ENCODE measurements around a stretch of chr4.

GRCh38 chr4:16001490-16001981, 38.6 kb upstream of the FGFBP2 start:
- RRBS = no CpG with 5 or more reads among the region's 5 CpGs
CAGE:
- cytosol, long polyA plus RNA = no peak
- long polyA plus RNA = no peak
- nucleus, long polyA plus RNA = no peak

DNA sequence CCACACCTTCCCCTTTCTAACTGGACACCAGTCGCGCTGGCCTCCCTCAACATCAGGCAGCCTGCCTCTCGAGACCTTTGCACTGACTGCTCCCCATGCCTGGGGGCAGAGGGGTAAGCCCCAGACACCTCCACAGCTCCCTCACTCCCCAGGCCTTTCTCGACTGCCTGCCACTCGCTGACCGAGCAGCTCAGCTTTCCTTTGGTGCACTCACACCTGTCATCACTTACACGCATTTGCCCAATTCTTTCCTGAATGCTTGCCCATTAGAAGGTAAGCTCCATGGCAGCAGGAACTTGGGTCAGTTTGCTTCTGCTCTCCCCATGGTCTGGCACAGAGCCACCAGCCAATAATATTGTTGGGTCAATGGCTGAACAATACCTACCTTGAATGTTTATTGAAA, 32.2 kb upstream of the PROM1 start:
- RRBS = no CpG with 5 or more reads among the region's 7 CpGs
CAGE:
- cytosol, long polyA plus RNA = no peak
- long polyA plus RNA = no peak
- nucleus, long polyA plus RNA = no peak

DNA sequence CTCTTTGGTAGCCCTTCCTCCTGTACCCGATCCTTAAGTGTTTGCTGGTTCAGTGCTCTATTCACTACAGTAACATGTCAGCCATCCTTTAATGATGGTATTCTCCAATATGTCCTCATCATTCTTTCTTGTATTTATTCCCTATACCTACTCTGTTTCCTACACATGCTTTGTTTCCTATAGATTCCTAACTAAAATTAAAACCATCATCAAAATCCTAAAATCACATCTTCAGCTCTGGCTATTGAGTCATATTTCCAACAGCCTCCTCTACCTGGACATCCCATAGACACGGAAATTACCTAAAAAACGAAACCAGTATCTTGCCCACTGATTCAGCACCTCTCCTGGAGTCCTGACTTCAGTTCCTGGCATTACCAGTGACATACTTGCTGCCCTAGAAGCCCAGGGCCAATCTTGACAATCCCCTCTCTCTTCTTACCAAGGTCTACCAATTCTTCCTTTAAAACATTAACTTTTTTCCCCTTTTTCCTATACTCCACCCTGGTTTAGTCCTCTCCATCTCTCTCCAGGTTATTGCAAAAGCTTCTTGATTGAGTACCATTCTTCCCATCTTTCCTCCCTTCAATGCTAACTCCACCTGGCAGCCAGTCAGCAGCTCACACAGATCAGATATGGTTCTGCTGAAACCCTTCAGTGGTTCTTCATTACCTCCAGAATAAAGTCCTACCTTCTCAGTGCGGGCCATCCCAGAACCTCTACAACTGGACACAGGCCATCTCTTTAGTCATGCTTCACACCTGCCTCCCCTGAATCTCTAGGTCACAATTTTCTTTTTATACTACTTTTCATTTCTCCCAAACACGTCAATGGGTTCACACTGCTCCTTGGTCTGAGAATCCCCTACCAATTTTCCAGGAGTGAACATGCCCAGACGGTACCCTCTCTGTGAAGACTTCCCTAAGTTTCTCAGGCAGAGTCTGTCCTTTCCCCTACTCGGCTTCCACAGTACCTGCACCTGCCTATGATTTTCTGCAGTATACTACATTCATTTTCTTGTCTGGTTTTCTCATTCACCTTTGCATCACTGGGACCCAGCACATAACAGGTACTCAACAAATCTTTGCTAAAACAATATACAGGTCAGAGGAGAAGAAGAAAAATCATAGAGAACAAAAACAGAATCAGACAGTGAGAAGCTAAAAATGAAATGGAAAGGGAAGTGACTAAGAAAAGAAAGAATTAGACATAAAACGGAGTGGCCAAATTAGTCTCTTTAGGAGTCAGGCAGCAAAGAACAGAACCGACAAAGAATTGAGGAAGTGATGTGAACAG, 9.6 kb downstream of the TAPT1 start:
- RRBS = no CpG with 5 or more reads among the region's 9 CpGs
CAGE:
- cytosol, long polyA plus RNA = no peak
- long polyA plus RNA = no peak
- nucleus, long polyA plus RNA = no peak

GRCh38 chr4:16259843-16260310, 33.6 kb upstream of the TAPT1 start:
- RRBS = no CpG with 5 or more reads among the region's 4 CpGs
CAGE:
- cytosol, long polyA plus RNA = no peak
- long polyA plus RNA = no peak
- nucleus, long polyA plus RNA = no peak

- RRBS = no CpG with 5 or more reads among the region's 38 CpGs
CAGE:
- cytosol, long polyA plus RNA = no peak
- long polyA plus RNA = no peak
- nucleus, long polyA plus RNA = no peak
Measured at GRCh38 chr4:16360686-16361291, 134.5 kb upstream of the TAPT1 start.

- RRBS = no CpG with 5 or more reads among the region's 1 CpG
CAGE:
- cytosol, long polyA plus RNA = no peak
- long polyA plus RNA = no peak
- nucleus, long polyA plus RNA = no peak
Measured at GRCh38 chr4:17168508-17169011, 270.1 kb upstream of the LDB2 start.

GRCh38 chr4:17577618-17578663, 943 bp downstream of the LAP3 start:
- RRBS = 2% methylated on average over 8 of the region's 40 CpGs
CAGE:
- cytosol, long polyA plus RNA = no peak
- long polyA plus RNA = no peak
- nucleus, long polyA plus RNA = no peak

DNA sequence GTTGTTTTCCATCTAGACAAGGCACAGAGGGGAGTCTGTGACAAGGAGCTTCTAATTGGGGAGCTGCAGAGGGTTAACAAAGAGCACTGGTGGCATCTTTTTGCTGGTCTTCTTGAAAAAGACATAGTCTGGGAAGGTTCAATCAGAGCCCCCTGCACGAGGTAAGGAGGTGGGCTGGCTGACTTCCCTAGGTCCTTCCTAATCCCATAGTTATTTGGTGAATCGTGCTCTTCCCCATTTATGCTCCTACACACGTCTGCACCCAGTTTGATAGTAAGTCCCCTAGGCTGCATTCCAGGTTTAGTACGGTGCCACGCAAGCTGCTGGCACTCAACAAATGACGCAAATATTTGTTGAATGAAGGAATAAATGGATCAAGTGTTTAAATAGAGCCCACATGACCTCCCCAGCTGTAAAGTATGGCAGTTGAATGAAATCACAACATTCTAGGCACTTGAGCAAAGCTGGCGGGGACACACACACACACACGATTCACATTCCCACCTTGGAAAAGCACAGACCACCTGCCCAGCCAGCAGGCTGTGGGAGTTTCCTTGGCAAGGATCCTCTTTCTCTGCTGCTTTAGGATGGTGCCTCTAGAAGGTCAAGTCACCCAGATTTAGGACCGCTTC, 911 bp downstream of the FAM184B start:
- RRBS = no CpG with 5 or more reads among the region's 9 CpGs
CAGE:
- cytosol, long polyA plus RNA = no peak
- long polyA plus RNA = no peak
- nucleus, long polyA plus RNA = no peak

- RRBS = no CpG with 5 or more reads among the region's 2 CpGs
CAGE:
- cytosol, long polyA plus RNA = no peak
- long polyA plus RNA = no peak
- nucleus, long polyA plus RNA = no peak
Measured at GRCh38 chr4:19195440-19196135, 1056.1 kb upstream of the SLIT2 start.

DNA sequence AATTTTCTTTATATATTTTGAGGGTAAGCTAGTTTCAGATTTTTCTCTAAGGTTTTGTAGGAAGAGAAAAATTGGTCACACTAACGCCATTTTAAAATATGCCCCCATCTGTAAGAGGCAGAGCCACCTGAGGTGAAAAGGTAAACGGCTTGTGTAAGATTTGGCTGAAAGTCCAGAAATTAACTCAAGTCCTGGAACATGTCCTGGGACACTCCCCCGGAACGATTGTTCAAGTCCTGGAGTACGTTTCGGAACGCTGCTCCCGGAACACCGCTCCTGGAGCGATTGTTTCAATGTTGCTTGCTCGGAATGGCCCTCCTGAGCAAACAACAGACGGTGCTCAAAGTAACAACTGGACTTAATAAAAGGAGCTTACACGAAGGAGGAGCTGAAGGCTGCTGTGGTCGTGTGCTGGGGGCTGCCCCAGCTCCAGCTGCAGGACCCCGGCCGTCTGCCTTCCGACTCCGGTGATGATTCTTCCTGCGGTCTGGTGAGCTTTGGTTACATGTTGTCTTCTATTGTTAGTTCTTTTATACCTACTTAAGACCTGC, 796.5 kb upstream of the SLIT2 start:
- RRBS = 92% methylated on average over 6 of the region's 19 CpGs
CAGE:
- cytosol, long polyA plus RNA = no peak
- long polyA plus RNA = no peak
- nucleus, long polyA plus RNA = no peak

GRCh38 chr4:19456300-19456588, 795.5 kb upstream of the SLIT2 start:
- RRBS = no CpG with 5 or more reads among the region's 5 CpGs
CAGE:
- cytosol, long polyA plus RNA = no peak
- long polyA plus RNA = no peak
- nucleus, long polyA plus RNA = no peak

GRCh38 chr4:21697428-21698074, 251.0 kb downstream of the KCNIP4 start:
- RRBS = no CpG with 5 or more reads among the region's 10 CpGs
CAGE:
- cytosol, long polyA plus RNA = no peak
- long polyA plus RNA = no peak
- nucleus, long polyA plus RNA = no peak

DNA sequence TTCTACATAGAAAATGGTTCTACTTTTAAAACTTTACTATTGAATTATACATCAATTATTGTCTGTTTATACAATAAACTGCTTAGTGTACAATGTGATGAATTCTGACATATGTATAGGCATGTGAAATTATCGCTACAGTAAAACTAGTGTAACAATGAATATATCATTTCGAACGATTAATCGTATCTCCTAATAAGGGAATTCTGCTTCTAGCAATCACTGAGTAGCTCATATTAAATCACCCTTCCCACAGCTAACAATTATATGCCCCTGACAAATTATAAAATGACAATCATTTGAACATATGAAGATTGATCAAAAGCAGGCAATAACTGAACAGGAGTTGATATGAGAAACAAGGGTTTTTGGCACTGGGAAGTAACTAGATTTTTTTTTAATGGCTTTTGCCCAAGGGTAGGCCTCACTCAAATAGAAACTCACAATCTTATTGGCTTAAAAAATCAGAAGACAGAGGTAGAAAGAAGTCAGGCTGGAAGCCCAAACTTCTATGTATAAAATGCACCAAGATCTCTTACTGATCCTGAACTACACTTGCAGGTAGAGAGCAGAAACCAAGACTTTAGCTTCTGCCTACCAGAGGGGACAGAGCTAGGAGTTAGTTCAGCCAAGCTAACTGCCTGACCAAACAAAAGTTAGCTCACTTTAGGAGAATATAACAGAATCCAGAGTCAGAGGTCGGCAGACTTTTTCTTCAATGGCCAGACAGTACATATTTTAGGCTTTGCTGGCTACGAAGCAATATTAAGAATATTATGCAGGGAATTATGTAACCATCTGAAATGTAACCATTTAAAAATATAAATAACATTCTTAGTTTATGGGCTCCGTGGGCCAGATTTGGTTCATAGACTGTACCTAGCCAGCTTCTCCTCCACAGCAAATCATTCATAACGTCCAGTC, 74.9 kb downstream of the ADGRA3 start:
- RRBS = no CpG with 5 or more reads among the region's 8 CpGs
CAGE:
- cytosol, long polyA plus RNA = no peak
- long polyA plus RNA = no peak
- nucleus, long polyA plus RNA = no peak

DNA sequence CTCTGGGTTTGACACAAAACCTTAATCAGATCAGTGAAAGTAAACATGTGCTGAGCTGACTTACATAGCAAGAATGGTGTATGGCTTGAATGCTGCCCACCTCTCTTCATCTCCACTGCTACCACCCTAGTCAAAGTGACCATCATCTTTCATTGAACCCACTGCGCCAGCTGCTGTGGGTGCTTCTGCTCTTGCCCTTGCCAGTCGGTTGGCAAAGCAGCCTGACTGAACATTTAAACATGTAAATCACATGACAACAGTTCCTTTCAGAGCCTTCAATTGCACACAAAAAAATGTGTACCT, 360.2 kb upstream of the ADGRA3 start:
- RRBS = no CpG with 5 or more reads among the region's 2 CpGs
CAGE:
- cytosol, long polyA plus RNA = no peak
- long polyA plus RNA = no peak
- nucleus, long polyA plus RNA = no peak

- RRBS = no CpG with 5 or more reads among the region's 8 CpGs
CAGE:
- cytosol, long polyA plus RNA = no peak
- long polyA plus RNA = no peak
- nucleus, long polyA plus RNA = no peak
Measured at GRCh38 chr4:23879007-23879796, 10.6 kb downstream of the PPARGC1A start.

DNA sequence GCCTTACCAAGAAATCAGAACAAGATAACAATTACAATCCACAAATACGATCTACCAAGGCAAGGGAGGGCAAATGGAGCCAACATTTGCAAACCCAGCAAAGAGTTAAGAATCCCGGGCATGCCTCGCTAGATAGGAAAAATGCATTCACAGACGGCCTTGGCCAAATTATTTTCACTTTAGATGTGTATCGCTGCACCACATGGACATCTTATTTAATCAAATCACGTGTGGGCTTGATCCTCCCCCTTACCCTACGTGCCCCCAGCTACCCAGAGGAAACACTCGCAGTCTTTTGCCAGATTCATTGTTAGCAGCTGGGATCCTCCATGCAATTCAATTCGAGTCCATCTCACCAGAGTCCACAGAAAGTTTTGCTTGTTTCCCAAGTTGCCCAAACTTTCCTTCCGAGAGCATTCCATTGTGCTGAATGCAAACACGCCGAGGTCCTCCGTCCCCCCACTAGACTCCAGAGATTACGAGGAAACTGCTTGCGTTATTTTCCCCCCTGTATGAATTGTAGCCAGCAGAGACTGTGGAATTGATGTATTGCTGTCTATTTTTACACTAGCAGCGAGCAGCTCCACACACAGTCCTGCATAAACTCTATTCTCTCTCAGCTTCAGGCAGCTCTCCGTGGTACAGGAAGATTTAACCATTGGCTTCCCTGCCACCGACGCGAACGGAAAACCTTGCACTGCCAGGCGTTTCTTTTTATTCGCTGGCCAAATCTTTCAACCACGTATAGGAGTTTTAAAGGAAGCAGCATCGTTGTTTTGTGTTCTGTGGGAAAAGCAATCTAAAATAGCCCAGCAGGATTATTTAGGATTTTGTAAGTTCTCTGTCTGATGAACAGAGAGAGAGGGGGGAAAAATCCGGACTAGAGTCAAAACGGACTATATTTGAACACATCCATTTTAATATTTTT, 999 bp downstream of the PPARGC1A start:
- RRBS = no CpG with 5 or more reads among the region's 27 CpGs
CAGE:
- cytosol, long polyA plus RNA = no peak
- long polyA plus RNA = no peak
- nucleus, long polyA plus RNA = no peak

DNA sequence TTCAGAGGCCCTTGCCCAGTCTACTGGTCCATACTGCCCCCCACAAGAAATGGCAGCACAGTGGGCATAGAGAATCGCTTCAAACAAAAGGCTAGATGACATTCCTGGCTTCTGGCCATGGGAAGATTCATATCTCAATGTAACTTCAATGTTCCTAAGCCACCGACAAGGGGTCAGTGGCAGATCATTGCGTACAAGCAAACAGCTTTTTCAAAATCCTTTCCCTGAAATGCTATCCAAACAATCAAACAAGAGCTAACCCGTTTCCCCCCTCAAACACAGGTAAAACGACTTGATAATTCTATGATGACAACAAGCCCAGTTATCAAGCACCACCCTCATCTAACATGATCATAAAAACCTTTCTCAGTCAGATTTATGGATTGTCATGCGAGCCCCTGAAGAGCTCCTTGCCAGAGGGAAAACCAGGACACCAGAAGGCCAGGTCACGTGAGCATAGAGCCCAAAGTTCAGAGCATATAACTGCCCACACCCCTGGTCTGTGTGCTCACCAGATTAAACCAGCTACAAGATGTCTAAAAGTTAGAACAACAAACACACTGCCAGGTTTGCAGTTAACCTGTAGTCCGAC, 247.9 kb upstream of the PPARGC1A start:
- RRBS = no CpG with 5 or more reads among the region's 8 CpGs
CAGE:
- cytosol, long polyA plus RNA = no peak
- long polyA plus RNA = no peak
- nucleus, long polyA plus RNA = no peak

- RRBS = no CpG with 5 or more reads among the region's 11 CpGs
CAGE:
- cytosol, long polyA plus RNA = no peak
- long polyA plus RNA = no peak
- nucleus, long polyA plus RNA = no peak
Measured at GRCh38 chr4:24218998-24219833, 329.4 kb upstream of the PPARGC1A start.

DNA sequence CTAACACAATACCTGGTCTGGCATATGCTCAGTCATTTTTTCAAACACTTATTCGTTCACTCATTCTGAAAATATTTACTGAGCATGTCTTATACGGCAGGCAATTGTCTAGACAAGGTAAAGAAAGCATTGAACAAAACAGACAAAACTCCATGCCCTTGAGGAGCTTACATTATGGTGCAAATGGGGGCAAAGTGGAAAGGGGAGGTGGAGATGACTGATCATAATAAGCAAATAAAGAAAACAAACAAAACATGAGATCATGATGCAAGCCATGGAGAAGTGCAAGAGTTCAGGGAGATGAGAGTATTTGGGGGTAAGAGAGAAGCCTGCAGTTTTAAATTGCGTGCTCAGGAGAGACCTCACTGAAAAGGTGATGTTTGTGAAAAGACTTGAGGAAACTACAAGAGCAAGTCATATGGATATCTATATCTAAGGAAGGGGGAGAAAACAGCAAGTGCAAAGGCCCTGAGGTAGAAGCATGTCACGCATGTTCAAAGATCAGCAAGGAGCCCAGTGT, 334.7 kb upstream of the PPARGC1A start:
- RRBS = no CpG with 5 or more reads among the region's 4 CpGs
CAGE:
- cytosol, long polyA plus RNA = no peak
- long polyA plus RNA = no peak
- nucleus, long polyA plus RNA = no peak

DNA sequence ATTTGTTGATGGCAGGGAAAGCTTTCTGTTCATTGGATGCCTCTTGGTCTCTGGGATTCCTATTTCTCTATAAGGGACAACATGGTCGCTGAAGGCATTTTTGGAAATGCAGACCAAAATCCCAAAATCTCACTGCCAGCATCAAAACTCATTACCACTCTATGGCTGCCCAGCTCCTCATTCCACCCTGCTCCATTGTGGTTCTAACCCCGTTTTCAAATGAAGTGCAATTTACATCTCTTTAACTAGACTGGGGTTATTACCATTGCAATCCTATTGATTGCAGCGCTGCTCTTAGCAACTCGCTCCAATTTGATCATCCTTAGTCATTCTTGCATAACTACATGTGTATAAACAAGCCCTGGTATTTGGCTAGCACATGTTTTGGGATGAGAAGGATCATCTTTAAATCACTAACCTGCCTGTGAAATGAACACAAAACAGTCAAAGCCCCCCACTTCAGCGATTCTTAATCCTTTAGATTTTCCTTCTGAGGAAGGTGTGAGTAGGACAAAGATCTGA, 340.1 kb upstream of the PPARGC1A start:
- RRBS = no CpG with 5 or more reads among the region's 5 CpGs
CAGE:
- cytosol, long polyA plus RNA = no peak
- long polyA plus RNA = no peak
- nucleus, long polyA plus RNA = no peak

Measured in IMR-90 (cell line).